A172 (cell line): ENCODE measurements around the gene B4GALNT2.

GRCh38 chr17:48563871-48564038 is 14.4 kb downstream of the HOXB4 start:
- RAMPAGE, long total RNA = no peak

GRCh38 chr17:48579757-48580867 is 2.0 kb upstream of the HOXB4 start:
- RAMPAGE, long total RNA = no peak

- RAMPAGE, long total RNA = no peak
Measured at GRCh38 chr17:48597586-48598632, 4.3 kb upstream of the HOXB5 start.

GRCh38 chr17:48610162-48610886 is 493 bp downstream of the HOXB7 start:
- RAMPAGE, long total RNA = start-site peak on the minus strand at chr17:48610577-48610807, 162 and 253 reads in 2 replicates

GRCh38 chr17:48636294-48636999 is 10.3 kb upstream of the HOXB9 start:
- RAMPAGE, long total RNA = no peak

GRCh38 chr17:48644806-48645530 is 18.8 kb upstream of the HOXB9 start:
- RAMPAGE, long total RNA = no peak

DNA sequence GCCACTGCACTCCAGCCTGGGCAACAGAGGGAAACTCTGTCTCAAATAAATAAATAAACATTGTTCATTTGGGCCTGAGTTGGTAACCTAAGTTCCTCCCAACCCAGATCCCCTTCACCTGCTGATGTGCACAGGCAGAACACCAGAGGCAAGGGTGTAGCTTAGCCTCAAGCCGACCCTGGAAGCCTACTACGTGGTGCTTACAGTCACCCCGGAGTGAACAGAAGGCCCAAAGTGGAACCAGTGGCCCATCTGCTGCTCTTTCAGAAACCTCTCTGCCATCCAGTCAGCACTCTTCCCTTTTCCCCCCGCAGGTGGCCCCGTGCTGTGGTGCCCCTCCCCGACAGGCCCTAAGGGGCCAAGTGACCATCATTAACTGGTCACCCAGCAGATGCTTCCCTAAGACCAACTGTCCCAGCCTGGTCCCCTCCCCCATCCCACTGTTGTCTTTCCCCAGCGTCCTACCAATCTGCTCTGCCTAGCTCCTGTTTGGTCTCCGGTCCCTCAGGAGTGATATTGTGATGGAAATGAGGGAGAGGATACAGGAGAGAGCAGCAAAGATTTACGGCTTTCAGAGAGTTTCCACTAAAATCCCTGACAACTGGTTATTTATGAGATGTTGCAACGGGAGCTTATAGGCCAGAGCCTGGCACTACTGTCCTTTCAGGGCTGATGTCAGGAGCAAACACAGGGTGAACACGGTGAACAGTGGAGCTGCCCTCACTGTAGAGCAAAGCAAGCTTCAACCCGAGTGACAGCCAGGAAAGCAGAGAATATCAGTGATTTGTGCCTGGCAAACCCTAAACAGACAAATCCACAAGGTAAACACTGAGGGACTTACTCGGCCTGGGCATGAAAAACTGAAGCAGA is 1.3 kb upstream of the TTLL6 start:
- RAMPAGE, long total RNA = no peak

- RAMPAGE, long total RNA = no peak
Measured at GRCh38 chr17:48908015-48908347, 226 bp upstream of the UBE2Z start.

- RAMPAGE, long total RNA = no peak
Measured at GRCh38 chr17:48972313-48972912, 4.0 kb upstream of the GIP start.

DNA sequence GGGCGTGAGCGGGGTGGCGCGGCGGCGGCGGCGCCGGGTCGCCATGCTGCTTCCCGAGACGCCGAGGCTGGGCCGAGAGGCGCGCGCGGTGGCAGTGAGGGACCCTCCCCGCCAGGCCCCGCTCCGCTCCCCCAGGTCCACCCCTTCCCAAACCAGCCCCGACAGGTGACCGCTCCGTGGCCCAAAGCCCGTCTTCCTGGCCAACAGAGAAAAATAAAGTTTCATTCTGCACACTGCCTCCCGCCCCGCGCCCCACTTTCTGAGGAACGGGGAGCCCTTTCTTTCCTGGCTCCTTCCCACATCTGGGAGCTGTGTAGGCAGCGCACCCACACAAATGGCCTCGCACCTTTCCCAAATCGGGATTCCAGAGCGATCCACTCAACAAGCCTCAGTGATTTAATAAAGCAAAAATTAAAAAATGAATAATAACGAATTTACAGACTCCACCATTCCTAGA is 1.3 kb downstream of the IGF2BP1 start:
- RAMPAGE, long total RNA = no peak

DNA sequence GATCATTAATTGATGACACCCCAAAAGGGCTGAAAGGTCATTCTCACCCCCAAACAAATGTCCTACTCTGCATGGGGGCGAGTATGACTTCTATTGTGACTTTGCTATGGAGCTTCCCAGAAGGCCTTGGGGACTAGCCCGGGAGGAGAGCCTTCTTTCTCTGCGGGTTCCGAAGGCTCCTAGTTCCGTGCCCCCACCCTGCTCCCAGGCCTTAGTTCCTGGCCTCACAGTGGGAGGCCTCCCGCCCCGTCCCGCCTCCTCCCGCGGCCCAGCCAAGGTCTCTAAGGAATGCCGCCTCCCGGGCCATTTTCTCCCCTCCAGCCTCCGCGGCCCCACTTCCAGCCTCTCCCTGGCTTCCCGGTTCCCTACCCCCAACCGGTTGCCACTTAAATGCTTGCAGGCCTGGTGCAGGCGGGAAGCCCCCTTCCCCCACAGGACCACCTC is 16.0 kb downstream of the IGF2BP1 start:
- RAMPAGE, long total RNA = no peak

GRCh38 chr17:49132506-49133524 is at the start of gene B4GALNT2:
TSS of gene B4GALNT2 (plus strand) at chr17:49132769.
- RAMPAGE, long total RNA = no peak

GRCh38 chr17:49192394-49192995 is 17.9 kb downstream of the GNGT2 start:
- RAMPAGE, long total RNA = no peak

DNA sequence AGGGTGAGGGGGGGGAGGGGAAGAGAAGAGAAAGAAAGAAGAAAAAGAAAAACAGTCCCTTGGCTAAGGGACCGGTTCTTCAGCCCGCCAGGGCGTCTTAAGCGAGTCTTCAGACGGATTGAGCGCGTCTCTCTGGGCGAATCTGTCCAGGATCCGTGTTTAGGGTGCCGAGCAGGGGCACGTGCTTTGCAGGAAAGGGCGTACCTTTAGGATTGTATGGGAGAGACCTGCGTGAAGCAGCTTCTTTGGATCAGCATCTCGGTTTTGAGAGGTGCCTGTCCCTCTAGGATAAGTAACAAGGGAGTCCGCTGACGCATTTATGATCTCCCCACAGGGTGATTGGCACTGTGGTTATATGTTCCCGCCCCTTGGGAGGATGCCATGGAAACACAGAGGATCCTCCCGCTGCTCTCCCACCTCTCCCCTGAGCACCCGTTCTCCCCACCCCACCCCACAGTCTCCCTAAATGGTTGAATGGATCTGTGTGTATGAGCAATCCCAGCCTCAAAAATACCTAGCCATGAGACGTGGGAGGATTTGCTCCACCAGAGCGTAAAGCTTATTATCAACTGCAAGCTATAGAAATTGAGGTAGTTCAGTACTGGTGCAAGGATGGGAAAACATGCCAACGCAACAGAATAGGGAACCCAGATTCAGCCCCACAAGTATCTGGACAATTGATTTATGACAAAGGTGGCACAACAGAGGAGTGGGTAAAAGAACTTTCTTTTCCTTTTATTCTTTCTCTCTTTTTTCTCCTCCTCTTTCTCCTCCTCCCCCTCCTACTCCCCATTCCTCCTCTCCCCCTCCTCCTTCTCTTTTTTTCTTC is 16.5 kb downstream of the GNGT2 start:
- RAMPAGE, long total RNA = no peak

DNA sequence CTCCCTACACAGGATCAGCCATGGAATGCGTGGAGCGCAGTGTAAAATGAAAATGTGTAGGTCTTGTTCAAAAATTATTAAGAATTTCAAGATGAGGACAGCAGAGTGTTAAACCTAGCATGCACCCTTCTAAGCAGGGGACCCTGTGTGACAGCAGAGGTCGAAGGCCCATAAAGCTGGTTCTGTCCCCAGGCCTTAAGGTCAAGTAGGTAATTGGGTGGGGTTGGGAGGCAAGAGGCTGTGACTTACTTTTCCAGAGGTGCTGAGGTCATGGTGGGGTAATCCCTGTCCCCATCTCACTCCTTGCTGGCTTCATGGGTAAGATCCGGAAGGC is 9.2 kb downstream of the GNGT2 start:
- RAMPAGE, long total RNA = no peak

GRCh38 chr17:49358471-49359225 is 3.4 kb downstream of the ZNF652 start:
- RAMPAGE, long total RNA = no peak

GRCh38 chr17:49366635-49367034 is 4.6 kb upstream of the ZNF652 start:
- RAMPAGE, long total RNA = no peak

- RAMPAGE, long total RNA = no peak
Measured at GRCh38 chr17:49394815-49395310, 19.8 kb downstream of the PHB1 start.

DNA sequence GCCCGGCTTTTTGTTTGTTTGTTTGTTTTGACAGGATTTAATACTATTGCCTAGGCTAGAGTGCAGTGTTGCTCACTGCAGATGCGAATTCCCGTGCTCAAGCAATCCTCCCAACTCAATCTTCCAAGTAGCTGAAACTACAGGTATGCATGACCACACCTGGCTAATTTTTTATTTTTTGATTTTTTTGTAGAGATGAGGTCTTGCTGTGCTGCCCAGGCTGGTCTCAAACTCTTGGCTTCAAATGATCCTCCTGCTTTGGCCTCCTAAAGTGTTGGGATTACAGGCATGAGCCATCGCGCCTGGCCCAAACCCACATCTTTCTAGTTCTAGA is 18.4 kb downstream of the PHB1 start:
- RAMPAGE, long total RNA = no peak

DNA sequence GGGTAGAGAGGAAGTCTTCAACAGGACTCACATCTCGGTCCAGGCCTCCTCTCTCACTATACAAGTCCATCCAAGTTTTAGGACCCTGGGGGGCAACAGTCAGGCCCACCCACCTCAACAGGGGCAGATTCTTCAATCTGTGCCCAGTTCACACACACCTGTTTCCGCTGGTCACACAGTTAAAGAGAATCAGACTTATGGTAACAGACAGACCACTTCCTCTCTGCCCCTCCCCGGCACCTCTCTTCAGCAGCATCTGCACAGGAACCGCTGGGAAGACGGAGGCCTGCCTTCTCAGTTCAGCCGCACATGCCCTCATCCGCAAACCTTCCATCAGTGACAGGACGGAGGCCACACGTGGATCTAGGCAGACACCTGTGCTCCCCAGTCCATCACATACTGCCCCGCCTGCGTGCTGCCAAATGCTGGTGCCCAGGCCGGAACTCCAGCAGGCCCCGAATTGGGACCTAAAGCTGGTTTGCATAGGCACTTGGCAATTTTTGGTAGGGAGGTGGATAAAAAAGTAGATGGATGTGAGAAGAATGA is 10.3 kb downstream of the PHB1 start:
- RAMPAGE, long total RNA = no peak